ENCODE measurements around a stretch of chr2.

GRCh38 chr2:47965048-47965513, 58.8 kb upstream of the FBXO11 start:
- PRO-cap = no peak

DNA sequence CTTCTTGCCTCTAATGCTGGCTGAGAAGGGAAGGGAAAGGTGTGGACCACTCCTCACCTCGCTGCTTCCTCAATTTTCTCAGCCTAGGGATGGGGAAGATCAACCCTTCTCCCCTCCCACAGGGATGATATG, 598 bp downstream of the PPP1R21 start:
- PRO-cap = no peak

DNA sequence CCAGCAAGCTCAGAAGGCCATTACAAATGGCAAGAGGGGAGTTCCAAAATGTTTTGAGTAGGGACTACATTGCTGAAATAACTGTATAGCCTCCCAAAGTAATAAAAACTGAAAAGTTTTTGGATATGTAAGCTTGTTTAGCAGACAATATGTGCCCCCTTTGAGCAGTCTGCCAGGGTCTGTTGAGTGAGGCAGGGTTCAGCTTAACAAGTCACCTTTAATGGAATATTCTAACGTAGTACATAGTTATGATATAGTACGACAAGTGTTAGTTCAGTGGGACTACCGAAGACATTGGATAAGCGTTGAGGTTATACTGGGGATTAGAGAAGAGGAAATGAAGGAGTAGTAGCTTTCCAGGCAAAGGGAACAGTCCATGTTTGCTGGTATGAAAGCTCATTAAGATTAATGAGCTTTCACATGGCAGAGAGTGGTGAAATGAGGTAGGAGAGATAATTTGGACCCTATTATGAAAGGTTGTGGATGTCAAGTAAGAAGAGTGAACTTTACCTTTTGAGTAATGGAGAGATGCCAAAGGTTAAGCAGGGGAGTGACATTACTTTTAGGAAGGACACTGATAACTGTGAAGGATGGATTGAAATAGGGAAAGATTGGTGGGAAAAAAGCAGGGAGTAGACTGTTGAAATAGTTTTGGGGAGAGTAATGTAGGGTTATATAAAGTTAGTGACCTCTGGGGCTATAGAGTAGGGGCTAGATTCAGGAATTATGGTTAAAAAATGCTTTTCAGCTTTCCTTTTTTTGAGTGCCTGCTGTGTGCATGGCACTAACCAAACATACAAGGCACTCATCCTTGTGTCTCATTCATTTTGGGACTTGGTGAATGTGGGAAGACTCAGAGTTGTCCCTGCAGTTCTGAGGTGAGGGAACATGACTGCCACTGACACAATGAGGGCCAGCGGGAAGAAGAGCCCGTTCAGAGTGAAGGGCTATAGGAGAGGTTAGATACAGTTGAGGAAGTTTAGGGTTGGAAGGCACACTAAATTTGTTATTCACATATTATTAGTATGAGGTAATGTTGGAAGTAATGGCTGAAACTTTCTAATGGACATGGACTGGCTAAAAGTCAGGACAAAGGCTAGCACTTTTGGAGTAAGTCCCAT, 2.2 kb downstream of the PPP1R21 start:
- PRO-cap = no peak

DNA sequence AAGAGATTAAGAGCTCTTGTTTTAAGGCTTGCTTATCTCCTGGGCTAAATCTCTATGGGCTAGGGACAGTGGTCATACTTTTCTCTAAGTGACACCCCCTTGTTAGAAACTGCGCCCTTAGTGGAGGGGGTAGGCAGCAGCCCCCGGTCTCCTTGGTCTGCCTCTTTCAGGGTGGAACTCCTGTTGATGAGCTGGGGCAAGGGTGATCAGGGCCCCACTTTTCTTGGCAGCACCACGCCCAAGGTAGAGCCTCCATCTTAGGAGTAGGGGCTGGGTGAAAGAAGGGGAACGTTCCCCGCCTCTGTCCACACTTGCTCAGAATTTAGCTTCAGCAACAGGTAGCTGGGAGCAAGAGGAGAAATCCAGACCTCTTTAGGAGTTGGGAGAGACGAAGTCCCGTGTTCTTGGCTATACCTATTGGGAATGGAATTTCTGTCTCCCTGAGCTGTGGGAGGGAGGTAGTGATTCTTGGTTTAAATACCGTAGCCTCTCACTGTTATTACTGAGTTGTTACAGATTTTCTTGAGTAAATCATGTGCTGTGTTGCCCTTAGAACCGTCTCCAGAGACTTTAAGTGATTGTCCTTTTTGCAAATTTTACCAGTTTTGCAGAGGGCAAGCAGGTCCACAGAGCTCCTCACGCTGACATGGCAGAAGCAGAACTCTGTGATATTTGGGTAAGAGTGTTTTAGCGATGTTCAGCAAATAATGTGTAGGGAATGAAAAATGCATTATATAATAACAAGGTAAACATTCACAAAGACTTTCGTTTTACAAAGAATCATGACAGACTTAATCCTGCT, 38.5 kb downstream of the PPP1R21 start:
- PRO-cap = no peak

GRCh38 chr2:48509806-48510245, 20.1 kb upstream of the STON1 start:
- PRO-cap = no peak

GRCh38 chr2:49973795-49974380, 819.6 kb upstream of the FSHR start:
- PRO-cap = no peak

GRCh38 chr2:53887117-53887690, 27.4 kb upstream of the GPR75 start:
- PRO-cap = no peak

GRCh38 chr2:53887702-53888097, 27.9 kb upstream of the GPR75 start:
- PRO-cap = no peak

- PRO-cap = no peak
Observed at GRCh38 chr2:53895535-53896045, 35.8 kb upstream of the GPR75 start.

DNA sequence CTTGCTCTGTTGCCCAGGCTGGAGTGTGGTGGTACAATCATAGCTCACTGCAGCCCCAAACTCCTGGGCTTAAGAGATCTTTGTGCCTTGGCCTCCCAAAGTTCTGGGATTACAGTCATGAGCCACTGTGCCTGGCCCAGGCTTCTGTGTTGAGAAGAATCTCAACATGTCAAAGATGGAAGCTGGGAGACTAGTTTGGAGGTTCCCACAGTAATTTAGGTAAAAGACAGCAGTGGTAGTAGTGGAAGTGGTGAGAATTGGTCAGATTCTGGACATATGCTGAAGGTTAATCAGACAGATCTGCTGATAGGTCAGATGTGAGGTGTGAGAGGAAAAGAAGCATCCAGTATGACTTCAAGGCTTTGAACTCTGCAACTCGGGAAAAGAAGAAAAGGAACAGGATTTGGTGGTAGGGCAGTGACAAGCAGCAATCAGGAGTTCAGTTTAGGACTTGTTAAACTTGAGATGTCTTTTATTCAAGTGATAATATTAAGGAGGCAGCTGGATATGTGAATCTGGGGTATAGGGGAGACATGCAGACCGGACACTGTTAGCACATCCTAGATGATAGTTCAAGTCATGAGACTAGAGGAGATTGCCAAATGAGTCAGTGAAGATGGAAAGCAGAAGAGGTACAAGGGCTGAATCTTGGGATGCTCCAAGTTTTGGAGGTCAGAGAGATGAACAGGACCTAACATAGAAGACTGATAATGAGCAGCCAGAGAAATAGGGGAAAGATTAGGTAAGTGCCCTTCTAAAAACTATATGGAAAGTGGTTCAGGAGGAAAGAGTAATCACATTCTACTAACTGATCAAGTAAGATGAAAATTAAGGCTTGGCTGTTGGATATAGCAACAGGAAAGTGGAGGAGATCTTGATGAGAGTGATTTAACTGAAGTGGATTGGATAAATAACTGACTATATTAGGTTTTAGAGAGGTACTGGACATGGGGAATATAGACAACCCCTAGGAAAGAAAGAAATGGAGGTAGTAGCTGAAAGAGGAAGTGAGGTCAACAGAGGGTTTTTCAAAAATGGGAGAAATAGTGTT, 69.3 kb downstream of the ACYP2 start:
- PRO-cap = no peak

GRCh38 chr2:54103840-54104203, 132.9 kb downstream of the ACYP2 start:
- PRO-cap = no peak

GRCh38 chr2:54106910-54107174, 135.9 kb downstream of the ACYP2 start:
- PRO-cap = no peak

DNA sequence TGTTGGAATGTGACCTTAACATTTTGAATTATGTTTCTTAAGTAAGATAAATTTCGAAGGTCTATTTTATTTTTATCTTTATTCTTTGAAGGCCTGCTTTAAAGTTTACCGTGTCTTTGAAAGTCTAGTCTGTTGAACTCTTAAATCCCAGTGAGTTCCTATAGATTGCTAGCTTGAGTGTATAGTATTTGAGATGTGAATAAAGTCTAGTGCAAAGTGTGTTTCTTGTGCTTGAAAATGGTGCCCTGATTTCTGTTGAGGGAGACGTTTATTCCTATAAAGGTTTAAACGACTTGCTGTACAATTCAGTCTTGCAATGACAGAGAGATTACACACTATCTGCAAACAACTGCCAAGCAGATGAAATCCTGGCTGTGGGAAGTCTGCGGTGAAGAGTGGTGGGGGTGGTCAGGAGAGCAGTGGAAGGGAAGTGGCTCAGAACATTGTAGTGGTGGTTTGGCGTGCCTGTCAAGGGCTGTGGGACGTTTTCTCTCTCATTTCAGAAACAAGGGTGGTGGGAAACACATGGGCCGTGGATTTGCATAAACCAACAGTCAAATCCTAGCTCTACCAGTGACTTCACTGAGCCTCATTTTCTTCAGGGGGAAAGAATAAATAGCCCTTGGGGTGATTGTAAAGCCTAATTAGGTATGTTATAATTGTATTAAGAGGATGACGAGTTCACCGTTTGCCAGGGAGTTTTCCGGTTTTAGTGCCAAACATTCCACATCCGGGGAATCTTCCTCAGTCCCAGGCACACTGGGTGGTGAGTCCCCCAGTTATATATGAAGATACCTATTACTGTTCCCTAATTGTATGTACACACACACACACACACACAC, 114.8 kb downstream of the SPTBN1 start:
- PRO-cap = no peak

DNA sequence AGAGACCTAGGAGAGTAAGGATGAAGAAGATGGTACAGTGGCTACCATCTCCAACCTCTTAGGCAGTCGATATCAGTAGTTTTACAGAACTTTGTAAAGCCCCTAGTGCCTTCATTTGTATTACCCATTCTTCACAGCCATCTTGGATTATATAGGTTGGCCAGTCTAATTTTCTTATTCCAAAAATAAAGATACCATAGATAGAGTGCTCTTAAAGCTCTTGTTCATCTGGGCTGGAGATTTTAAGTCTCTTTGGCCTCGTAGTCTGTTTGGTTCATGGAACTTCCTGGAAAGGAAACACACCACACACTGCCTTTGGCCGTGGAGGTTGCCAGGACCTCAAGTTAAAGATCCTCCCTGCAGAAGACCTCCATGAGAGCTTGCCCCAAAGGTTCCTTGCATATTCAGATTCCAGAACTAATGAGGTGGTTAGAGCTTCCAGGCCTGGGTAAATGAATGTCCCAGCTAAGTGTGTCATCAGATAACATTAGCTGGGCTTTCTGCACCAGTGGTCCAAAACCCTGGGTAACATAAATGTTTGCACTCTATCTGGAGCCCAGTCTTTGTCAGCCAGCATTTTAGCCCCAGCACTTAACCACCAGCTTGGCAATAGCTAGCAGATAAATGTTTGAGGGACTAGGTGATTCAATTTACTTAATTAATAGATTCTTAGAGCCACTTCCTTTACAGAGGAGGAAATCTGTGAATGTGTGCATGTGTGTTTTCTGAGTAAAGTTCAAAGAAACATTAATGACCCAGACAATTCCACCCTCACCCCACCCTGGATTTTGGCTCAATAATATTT, 122.2 kb upstream of the EML6 start:
- PRO-cap = no peak

DNA sequence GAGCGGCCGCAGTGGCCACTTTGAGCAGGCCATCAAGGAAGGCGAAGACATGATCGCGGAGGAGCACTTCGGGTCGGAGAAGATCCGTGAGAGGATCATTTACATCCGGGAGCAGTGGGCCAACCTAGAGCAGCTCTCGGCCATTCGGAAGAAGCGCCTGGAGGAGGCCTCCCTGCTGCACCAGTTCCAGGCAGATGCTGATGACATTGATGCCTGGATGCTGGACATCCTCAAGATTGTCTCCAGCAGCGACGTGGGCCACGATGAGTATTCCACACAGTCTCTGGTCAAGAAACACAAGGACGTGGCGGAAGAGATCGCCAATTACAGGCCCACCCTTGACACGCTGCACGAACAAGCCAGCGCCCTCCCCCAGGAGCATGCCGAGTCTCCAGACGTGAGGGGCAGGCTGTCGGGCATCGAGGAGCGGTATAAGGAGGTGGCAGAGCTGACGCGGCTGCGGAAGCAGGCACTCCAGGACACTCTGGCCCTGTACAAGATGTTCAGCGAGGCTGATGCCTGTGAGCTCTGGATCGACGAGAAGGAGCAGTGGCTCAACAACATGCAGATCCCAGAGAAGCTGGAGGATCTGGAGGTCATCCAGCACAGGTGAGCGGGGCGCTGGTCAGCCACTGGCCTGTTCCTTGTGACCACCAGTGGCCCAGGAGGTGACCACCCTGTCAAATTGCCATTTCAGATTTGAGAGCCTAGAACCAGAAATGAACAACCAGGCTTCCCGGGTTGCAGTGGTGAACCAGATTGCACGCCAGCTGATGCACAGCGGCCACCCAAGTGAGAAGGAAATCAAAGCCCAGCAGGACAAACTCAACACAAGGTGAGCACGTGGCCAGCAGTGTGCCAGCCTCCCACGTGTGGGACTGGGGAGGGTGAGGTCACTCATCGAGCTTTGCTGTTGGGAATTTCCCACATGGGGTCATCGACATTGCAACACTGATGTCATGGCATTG, 94.0 kb upstream of the EML6 start:
- PRO-cap = no peak

DNA sequence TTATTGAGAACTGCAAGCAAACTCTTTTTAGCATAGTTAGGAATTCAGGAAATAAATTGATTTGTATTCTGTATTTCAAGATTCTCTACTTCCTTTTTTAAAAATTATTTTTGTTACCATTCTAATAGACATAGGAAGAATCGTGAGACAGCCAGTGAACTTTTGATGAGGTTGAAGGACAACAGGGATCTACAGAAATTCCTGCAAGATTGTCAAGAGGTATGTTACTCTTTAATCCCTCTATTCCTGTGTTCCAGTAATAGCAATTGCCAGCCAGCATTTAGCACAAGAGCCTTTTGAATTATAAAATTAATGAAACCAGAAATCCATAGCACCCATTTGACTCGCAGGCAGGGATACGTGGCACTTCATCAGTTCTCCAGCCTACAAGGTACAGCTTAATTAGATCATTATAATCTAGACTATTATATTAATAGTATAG, 85.9 kb upstream of the EML6 start:
- PRO-cap = no peak

DNA sequence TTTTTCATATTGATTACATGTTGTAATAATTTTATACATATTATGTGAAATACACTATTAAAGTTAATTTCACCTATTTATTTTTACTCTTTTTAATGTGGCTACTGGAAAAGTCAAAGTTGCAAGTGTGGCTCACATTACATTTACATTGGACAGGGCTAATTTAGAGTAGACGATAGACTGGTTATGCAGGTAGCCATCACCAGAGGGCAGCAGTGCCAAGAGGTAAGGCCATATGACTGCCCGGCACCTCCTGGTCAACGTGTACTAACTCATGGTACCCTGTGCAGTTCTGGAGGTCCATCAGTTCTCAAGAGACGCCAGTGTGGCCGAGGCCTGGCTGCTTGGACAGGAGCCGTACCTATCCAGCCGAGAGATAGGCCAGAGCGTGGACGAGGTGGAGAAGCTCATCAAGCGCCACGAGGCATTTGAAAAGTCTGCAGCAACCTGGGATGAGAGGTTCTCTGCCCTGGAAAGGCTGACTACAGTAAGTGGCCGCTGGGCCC, 65.8 kb upstream of the EML6 start:
- PRO-cap = no peak

- PRO-cap = no peak
Observed at GRCh38 chr2:54664204-54664899, 59.1 kb upstream of the EML6 start.

- PRO-cap = no peak
Observed at GRCh38 chr2:54897930-54898376, 152.3 kb downstream of the RTN4 start.

- PRO-cap = no peak
Observed at GRCh38 chr2:54945229-54945772, 105.0 kb downstream of the RTN4 start.